Osteocyte (in vitro differentiated cells): ENCODE measurements around a stretch of chr15.

GRCh38 chr15:57550279-57551105 lies 41.2 kb upstream of the MYZAP start:
- PRO-cap: no peak

DNA sequence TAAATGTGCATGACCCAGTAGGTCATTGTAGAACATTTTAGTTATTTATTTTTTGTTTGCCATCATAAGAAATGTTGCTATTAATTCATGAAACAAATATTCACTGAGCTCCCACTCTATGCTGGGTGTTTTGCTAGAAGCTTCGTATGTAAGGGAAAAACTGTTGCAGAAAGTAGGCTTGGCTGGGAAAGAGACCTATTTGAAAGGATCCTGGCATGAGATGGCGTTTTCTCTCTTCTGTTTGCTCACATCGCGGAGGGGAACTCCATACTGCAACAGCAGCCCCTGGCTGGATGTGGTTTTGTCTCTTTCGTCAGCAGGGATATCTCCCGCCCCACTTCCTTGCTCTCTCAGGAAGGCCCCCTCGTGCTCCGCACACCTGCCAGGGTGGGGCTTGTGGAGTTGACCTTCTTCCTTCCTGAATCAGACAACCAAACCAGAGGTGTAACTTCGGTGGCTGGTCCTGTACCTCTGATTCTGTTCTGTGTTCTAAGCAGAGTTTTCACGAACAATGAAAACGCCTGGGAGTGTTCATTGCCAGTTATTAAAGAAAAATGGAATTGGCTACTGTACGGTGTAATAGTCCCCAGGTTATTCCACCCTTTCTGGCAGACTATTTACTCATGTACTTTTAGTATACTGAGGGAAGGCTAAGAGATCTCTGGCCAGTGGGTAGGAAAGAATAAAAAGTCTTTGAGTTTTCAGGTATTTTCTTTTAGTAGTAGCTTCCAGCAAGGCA lies 26.3 kb upstream of the MYZAP start:
- PRO-cap: no peak

DNA sequence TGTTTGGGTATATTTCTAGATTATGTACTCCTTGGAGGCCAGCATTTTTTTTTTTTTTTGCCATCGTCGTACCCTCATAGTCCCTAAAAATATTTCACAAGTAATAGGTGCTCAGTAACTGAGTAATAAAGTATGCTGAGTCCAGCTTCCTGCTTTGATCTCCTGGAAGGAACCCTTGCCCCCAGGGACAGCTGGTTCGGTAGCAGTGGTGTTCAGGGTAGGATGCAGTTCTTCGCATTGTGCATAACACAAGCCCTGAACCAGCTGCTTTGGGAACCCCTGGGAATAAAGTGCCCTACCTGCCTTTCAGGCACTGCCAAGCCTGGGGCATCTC lies 7.6 kb downstream of the MYZAP start:
- PRO-cap: no peak

DNA sequence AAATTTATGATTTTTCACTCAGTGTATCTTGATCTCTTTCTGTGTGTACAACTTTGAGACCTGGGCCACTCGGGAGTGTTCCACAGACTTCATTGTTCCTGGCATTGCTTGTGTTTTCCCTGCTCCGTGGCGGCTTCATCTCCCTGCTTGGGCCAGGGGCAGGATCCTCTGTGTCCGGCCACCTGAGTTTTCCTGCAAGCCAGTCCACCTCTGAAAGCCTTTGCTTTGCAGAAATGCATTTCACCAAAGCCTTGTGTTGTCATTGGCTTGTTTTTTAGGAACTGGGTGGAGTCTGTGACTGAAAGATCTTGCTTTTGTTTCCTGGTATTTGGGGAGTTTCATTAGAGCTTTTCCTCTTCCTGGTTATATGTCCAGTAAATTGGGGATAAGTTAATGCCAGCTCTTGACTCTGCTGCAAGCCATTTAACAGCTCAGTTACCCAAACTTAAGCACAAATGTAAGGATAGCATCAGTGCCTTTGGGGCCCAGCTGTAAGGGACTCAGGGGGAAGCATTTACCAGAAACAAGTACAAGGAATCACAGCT lies 23.7 kb downstream of the MYZAP start:
- PRO-cap: no peak

DNA sequence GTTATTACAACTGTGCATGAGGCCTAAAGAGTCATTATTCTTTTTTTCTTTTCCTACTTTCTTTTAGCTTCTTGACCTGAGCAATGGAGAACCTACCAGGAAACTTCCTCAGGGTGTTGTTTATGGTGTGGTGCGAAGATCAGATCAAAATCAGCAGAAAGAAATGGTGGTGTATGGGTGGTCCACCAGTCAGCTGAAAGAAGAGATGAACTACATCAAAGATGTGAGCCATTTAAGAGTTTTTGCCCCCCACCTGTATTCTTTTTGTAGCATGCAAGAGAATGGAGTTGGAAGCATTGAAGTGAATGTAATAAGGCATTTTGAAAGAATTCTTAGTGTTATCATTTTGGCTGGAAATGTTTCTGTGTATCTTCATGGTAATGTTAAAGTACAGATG lies 26.3 kb downstream of the MYZAP start:
- PRO-cap: no peak

- PRO-cap: no peak
Measured at GRCh38 chr15:57783805-57784776, 77.6 kb downstream of the POLR2M start.

DNA sequence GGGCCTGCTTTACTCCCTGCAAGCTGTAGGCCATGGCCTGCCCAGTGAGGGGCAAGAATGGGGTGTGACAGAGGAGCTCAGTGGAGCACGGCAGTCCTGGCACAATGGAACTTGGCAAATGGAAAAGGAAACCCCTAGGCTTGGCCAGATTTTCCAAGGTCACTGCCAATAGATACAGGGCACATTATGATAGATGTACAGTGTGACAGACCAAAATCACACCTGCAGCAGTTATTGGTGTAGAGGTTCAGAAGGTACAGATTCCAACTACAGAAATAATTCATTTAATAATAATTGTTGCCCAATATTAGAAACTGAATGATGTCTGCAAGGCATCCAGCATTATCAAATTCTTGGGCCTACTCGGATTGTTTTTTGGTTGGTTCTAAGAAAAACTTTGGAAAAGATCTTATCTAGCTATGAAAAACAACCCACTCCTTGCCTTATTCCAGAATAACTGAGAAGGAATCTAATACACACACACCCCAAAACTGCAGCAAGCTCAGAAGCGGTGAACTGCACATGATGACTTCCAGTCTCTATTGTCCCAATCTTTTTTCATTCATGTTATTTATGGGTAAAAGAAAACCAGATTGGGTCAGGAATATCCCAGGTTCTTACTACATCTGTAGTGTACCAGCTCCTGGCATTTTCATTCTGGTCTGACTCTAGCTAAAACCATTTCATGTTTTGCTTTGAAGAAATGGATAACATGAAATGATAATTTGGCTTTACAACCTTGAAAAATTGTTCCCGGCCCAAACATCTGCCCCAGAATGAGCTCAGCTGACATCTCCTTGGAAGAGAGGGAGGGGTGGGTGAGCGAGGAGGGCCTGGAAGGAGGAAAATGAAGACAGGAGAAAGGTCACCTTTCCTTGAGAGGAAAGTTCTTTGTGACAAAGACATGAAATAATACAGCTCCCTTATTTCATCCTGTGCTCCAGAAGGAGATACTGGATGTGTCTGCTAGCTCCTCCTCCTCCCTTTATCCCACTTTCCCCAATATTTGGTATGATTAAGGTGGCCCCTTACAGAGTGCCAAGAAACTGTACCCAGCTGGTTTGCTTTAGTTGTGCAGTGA lies 111.2 kb downstream of the ALDH1A2 start:
- PRO-cap: no peak

- PRO-cap: no peak
Measured at GRCh38 chr15:58274792-58275279, 136.7 kb downstream of the AQP9 start.

DNA sequence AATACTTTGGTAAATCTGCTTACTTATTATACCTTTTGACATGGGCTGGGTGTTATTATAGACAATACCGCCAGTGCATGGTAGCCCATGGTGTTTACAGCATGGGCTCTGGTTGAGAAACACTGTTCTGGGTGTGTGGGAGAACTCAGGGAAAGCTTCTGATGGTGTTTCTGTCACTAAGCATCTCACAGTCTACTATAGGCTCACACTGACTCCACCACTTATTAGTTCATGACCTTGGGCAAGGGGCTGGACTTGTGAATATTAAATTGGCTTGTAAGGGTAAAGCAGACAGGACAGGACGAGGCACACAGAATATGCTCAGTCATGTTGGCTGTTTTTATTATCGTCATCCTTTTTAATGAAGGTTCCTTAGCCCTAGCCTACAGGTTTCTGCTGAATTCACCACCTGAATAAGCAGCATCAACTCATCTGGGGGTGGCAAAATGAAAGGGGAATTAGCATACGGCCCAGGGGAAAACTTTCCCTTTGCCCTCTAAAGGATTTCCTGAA lies 39.7 kb upstream of the LIPC start:
- PRO-cap: no peak

GRCh38 chr15:58440799-58441469 lies 9.1 kb downstream of the LIPC start:
- PRO-cap: no peak

DNA sequence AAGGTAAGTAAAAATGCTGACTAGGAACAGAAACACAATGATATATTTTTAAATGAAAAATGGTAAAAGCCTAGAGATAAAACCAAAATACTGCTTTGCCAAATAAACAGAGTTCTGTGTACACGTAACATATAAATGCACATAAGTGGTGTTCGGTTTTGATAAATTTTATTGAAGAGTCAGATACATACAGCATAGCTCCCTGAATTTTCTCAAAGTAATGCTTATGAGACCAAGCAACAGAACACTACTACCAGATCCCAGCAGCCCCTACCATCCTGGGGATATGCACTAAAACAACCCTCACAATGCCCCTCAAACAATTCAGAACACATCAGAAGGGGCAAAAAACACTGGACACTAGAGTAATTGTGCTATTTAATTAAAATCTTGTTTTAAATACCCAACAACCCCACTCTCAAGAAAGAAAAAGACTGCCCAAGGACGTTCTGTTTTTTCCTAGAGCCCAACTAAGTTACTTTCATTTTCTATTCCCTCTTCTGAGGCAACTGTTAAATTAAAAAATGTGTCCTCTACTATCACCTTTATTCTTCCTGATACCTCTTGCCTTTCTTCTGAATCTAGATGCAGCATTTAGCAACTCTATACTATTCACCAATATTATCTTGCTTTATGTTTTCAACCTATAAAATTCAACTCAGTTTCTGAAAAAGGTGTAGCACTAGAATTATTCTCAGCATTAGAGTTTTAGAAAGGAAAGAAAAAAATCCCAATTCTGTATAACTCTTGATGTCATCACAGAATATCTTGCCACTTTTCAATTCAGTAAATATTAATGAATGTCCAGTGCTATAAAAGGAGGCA lies 120.9 kb downstream of the ADAM10 start:
- PRO-cap: no peak

DNA sequence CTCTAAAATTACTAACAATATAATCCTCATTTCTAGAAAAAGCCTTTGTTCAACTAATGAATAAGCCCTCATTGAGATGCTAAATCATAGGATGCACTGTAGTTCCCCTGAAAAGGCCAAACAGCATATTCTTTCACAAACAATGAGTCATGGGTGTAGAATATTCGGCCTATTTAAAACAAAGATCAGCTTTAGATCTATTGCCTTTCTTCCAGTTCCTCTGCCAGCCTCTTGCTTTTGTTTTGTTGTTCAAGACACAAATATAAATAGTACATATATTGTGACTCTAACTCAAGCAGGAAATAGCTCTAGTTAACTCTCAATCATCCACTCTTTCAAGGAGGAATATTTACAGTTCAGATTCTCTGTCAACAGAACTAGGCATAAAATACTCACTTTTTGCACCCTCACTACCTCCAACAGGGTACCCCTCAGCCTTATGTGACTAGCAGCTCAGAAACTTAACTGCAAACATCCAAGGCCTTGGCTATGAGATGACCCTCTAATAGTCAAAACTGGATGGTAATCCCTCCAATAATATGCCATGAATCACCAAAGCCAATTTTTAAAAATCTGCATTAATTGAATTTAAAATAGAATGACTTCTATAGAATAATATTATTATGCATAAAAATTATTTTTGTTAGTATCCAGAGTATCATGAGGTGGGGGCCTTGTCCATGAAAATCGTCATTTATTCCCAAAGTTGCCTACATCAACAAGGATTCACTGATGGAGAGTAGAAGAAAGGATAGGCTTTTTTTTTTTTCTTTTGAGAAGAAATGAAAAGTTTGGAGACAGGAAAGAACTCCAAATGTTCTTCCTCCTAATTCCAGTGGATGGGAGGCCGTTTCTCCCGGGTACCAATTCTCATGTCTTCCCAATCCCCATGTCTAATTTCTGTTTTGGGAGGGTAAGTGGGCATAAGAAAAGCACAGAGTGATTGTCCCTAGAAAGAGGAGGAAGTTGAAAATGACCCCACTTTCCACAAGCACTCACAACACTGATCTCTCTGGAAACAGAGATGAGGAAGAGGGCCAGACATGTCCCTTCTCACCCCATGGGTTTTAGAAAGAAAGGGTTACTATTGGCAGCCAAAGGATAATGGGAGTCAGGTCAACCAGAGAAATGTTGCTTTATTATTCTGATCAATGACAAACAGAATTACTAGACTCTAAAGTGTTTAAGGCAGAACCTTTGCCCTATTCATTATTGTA lies 82.1 kb downstream of the ADAM10 start:
- PRO-cap: no peak

DNA sequence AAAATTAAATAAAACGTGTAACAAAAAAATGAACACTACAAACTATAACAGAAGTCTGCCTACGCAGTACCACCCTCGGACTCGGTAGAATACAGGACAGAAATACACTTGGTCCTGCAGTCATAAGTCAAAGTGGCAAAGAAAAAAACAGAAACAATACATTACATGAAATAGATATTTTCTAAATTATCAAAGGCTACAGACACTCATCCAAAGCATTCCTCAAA lies 1.5 kb downstream of the ADAM10 start:
- PRO-cap: no peak

- PRO-cap: no peak
Measured at GRCh38 chr15:58750191-58750362, 570 bp upstream of the ADAM10 start.

DNA sequence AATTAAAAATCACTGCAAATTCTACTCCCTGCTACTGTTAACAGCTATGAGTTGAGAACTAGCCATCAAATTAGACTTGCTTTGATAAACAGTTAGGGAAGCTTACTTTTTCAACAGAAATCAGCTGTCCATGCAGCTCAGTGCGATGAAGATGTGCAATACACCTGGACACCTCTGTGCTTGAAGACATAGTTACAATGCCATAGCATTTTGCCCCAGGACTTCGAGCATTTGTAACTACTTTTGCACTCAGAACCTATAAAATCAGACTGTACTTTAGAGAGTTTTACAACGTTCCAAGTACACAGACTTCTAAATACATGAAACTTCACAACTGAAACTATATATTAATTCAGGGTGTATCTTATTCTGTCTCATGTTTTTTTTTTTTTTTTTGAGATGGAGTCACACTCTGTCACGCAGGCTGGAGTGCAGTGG lies 39.1 kb downstream of the SLTM start:
- PRO-cap: no peak

DNA sequence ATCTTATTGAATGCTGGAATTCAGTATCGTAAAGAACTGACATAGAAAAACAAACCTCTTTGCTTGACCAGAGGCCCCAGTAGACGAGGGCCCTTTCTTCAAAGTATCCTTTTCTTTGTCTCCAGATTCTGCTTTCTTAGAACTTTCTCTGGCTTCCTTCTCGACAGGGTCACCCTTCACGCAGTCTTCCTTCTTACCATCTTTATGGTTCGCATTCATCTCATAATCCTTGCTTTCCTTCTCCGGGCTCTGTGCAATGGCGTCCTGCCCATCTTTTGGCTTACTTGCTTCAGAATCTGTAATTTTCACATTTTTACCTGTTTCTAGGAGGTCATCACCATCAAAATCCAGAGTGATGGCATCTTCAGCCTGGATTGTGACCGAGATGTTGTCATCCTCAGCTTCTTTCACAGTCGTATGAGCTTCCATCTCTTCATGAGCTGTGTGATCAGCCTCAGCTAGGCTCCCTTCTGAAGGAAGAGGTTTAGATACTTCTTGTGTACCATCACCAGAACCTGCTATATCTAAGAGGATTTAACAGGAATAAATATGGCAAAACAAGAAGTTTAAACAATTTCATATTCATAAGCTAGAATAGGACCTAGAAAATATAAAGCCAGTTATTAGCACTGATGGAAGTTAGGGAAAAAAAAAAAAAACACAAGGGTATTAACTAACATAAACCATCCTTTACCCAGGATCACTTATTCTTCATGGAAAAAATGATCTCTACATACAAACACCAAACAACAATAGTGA lies 33.9 kb downstream of the SLTM start:
- PRO-cap: no peak

GRCh38 chr15:58932895-58932968 lies 747 bp downstream of the SLTM start:
- PRO-cap: no peak

- PRO-cap: no peak
Measured at GRCh38 chr15:59158557-59159230, 47.9 kb upstream of the LDHAL6B start.

GRCh38 chr15:59177247-59177899 lies 29.3 kb upstream of the LDHAL6B start:
- PRO-cap: no peak

- PRO-cap: no peak
Measured at GRCh38 chr15:59178139-59178754, 28.4 kb upstream of the LDHAL6B start.